Cardiac ventricle fibroblast (primary cell): ENCODE measurements around the genes MARCHF3, PRRC1 and CTXN3.

DNA sequence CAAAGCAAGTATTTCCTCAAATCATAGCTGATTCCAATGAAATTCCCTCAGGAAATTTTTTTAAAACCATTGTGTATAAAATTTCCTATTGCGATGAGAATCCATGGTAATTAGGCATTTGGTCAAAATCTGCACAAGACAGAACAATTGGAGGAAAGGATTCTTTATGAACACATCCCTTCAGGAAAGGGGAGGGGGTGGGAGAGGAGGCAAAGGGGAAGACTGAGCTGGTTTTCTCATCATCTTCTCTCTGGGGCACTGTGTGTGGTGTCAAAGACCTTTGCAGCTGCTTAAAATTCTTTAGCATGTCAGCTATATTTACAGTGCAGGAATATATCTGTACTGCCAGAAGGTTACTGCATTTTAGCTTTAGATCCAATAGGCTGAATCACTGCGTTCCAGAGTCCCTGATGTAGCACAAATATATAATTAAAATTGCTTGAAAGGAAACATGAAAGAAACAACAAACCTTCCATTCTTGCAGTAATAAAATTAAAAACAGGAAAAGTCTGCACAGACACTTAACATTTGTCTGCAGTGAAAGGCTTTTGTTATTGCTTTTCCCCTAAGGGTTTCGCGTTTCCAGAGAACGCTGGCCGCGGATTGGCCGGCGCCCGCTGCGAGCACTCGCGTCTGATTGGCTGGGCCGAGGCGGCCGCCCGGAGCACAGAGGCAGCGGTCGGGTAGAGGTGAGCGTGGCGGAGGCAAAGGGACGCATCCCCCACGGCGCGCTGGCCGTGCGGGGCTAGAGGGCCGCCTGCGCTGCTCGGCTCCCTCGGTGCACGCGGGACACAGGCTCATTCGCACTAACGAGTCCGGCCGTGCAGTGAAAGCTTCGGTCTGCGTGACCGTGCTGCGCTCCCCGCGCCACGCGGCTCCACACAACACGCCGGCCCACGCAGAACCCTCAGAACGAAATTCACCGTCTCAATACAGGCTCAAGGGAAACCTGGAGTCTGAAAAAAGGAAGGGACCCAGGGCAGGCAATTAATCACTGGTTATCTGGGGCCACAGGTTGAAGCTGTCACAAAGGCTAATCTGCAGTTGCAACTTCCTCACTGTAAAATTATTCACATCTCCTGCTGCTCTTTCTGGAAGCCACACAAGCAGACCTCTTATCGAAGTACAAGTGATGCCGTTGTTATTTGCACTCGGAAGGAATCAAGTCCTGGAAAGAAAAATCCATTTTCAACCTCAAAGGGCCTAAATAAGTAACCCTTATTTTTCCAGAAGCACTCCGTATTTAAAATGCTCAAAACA lies 94.9 kb downstream of the ZNF608 start:
- RAMPAGE, long total RNA = no peak

DNA sequence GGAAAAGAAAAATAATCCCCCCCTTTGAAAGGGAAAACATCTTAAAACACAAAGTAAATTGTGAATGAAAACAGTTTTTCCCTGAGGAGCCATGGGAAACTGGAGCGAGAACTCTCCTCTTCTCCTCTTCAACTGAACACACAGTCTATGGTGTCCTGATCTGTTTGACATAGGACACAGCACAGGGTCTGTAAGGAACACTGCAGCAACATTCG lies 69.3 kb downstream of the ZNF608 start:
- RAMPAGE, long total RNA = no peak

DNA sequence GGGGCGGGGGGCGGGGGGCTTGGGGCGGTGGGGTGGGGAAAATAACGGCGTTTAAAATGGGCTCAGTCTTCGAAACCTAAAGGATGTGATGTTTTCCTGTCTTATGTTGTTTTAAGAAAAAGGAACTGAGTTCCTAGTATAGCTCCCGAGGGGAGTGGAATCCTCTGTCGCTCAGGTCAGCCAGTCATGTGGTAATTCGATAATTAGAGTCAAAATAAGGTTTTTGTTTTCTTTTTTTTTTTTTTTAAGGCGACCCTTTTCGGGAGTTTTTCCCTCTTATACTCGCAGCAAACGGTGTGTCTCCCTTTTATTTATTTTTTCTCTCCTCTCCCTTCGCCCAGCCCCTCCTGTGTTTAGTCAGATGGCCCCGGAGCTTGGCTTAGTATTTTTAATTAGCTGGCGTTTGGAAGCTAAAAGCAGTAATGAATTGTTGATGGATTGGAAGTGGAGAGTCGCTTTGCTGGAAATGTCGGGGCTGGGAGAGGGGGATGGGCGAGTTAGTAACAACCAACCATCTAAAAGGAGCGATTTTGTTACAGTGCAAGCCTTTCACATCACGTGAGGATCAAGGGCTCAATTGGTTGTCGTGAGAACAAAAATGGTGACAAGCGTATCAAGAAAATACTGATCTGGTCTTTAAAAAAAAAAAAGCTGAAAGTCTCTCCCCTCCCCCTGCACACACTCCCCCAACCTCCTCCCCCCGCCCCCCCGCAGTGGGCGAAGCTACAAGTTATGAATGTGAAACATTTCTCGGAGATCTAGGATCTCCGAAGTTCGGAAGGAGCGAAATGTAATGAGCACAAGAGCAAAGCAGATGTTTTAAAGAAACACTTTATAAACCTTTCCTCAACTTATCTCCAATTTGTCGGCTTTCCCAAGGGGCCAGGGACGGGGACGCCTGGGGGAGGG lies 753 bp upstream of the ZNF608 start:
- RAMPAGE, long total RNA = no peak

DNA sequence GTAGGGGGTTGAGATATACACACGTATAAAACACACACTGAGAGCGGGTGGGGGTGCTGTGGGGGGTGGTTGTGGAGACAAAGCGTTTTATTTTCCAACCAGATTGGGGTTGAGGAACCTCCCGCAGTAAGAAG lies 2.4 kb upstream of the ZNF608 start:
- RAMPAGE, long total RNA = no peak

DNA sequence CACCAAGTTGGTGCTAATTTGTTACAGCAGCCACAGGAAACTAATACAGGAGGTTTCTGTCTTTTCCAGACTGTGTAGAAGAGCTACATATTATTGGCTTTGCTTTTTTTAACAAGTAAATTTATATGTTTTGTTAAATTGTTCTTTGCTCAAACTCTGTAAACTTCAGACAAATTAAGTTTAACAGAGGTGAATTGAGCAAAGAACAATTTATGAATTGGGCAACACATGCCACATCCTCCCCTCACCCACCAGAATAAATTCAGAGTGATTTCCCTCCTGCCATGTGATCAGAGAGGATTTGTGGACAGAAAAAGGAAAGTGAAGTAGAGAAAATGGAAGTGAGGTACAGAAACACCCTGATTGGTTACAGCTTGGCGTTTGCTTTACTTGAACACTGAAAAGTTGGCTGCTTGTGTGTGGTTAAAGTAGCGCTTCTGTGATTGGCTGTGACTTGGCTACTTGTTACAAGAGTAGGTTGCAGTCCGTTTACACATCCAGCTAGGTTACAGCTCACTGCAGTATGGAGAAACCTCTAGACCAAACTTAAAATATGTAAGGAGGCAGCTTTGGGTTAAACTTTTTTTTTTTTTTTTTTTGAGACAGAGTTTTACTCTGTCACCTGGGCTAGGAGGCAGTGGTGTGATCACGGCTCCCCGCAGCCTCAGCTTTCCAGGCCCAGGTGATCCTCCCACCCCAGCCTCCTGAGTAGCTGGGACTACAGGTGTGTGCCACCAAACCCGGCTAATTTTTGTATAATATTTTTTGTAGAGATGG lies 205.2 kb upstream of the ZNF608 start:
- RAMPAGE, long total RNA = no peak

GRCh38 chr5:125209507-125209980 lies 463.1 kb upstream of the ZNF608 start:
- RAMPAGE, long total RNA = no peak

GRCh38 chr5:126395326-126395639 lies 27.9 kb upstream of the GRAMD2B start:
- RAMPAGE, long total RNA = no peak

DNA sequence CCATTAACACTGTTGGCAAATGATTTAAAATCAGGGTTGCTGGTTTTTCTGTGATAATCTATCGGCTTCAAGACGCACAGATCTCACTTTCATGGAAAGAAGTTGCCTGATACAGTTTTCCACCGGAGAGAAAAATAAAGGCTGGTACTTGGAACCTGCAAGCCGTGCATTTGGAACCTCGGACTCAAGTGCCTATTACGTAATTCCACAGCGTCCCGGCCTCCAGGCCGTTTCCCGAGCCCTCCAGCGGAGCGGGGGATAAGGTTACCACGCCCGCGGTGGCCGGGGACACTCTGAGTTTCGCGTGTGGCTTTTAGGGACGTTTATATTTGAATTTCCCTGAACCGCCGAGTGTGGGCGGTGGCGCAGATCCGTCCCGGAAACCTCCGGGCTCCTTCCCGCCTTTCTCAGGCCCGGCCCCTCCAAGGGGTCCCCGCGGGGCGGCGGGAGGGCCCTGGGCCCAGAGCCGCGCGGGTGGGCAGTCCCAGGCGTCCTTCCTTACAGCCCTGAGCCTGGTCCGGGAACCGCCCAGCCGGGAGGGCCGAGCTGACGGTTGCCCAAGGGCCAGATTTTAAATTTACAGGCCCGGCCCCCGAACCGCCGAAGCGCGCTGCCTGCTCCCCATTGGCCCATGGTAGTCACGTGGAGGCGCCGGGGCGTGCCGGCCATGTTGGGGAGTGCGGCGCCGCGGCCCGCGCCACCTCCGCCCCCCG lies 405 bp upstream of the LMNB1 start:
- RAMPAGE, long total RNA = no peak

GRCh38 chr5:126813910-126814336 lies 37.0 kb downstream of the LMNB1 start:
- RAMPAGE, long total RNA = no peak

- RAMPAGE, long total RNA = no peak
Measured at GRCh38 chr5:126908230-126908981, 122.0 kb downstream of the MARCHF3 start.

DNA sequence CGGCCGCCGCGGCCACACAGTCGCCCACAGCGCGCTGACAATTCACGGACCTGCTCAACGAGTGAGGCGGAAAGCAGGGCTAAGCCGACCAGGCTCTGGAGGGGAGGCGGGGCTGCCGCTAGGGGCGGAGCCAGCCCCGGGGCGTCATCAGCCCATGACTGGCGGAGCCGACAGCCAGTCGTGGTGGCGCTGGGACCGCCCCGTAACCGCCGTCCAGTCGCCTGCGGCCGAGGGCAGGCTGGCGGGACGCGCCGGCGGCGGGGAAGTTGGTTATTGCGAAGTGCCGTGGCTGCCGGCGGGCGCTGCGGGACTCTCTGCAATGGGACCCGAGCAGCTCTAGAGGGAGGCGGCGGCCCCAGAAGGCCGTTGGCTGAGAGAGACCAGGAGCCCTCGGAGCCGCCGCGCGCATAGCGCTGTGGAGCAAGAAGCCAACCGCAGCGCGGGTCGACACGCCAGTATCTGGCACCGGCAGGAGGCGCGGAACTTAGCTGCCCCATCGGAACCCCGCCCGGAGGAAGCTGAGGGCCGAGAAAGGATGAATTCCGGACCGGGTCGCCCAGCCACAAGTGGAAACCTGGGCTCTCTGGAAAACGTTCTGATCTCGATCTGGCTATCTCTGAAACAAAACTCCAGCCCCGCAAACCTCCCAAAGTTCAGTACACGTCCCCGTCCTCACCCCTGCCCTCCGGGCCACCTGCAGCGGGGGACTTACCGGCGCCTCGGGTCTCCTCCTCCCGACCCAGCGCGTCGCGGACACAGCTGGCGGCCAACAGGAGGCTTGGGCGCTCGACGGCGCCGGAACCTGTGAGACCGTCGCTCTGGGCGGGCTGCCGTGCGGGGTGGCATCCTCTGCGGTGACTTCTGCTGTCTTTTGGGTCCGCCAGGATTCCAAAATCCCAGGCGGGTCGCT lies at the start of gene MARCHF3:
MARCHF3 (minus strand) TSS at position 63 of the 910 bp plus-strand sequence.
- RAMPAGE, long total RNA = no peak

DNA sequence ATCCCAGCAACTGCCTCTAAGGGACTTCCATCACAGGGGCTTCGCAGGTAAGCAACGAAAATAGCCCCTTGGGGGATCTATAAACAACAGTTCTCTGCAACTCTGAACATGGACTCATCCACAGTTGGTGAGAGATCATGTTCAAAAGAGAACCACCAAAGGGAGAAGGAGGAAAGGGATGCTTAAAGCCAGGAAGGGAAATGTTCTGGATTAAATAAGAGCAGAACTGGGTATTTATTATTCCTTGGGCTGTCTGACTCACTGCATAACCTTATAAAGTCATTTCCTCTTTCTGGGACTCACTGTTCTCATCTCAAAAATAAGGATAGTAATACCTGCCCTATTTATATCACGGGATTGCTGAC lies 11.2 kb upstream of the MARCHF3 start:
- RAMPAGE, long total RNA = no peak

GRCh38 chr5:127228770-127229162 lies 61.8 kb upstream of the MEGF10 start:
- RAMPAGE, long total RNA = no peak

DNA sequence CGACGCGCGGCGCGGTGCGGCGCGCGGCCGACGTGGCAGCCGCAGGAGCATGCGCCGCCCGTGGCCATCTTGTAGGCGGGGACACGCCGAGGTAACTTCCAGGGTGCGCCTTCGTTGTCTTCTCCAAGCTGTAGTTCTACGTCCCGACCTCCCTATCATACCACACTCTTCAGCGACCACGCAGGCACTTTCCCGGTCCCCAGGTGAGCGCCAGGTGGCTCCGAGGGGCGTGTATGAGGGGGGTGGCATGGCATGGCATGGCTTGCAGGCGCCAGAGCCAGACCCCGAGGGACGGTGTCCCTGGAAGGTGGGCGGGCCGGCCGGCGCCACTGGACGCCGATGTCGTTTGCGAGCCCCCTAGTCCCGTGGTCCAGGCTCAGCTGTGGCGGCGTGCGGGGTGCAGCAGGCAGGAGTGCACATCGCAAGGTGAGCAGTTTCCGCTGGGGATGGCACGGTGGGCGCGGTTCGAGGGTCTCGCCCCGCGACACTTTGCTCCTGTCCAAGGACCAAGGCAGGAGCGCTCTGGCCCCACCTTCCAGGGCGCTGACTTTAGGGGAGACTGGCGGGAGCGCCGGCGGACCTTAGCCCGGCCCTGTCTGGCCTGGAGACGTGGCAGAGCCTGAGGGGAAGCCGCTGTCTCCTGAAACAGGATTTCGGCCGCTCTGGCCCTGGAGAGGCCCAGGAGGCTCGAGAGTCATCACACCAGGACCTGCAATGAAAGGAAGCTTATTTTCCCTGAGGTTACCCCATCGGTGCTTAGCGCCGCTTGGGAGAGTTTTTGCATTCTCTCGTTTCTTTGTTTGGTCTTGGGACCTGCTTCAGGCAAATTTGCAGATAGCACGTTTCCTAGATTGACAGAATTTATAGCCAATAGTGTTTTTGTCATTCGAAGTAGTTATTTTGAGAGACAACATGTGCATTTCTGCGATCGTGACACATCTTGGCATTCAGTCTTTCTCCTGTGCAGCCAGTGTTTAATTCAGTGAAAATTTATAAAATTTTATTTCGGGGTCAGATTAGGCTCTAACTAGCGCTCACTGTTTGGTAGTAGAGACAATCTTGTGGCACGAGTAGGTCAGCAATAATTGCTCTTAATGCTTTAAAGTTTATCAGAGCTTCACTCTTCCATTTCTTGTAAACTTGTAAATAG lies at the start of gene PRRC1:
PRRC1 (plus strand) TSS at position 67 of the 1,150 bp plus-strand sequence.
- RAMPAGE, long total RNA = no peak

DNA sequence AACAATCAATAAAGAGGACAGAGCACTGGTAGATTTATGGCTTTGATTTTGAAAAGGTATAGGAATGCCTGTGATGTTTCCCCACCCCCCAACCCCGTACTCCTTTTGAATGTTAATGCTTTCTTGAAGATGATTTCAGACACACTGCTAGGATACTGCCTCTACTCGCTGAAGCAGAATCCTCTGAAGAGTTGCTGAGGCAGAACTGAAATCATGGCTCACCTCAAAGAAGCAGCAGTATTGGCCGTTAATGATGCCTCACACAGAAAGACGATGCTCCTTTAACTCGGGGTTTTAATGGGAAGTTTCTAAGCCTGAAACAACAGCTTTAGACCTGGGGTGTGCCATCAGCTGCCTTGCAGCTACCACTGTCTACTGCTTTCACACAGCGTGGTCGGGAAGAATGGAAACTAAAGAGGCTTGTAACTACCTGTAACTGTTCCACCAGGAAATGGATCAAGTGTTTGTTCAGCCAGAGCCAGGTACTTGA lies at the start of gene CTXN3:
CTXN3 (plus strand) TSS at position 176 of the 490 bp plus-strand sequence.
- RAMPAGE, long total RNA = no peak

GRCh38 chr5:127844543-127845046 lies 141.4 kb downstream of the CCDC192 start:
- RAMPAGE, long total RNA = no peak

GRCh38 chr5:127848012-127848720 lies 145.0 kb downstream of the CCDC192 start:
- RAMPAGE, long total RNA = no peak

GRCh38 chr5:127858195-127858908 lies 155.2 kb downstream of the CCDC192 start:
- RAMPAGE, long total RNA = no peak

DNA sequence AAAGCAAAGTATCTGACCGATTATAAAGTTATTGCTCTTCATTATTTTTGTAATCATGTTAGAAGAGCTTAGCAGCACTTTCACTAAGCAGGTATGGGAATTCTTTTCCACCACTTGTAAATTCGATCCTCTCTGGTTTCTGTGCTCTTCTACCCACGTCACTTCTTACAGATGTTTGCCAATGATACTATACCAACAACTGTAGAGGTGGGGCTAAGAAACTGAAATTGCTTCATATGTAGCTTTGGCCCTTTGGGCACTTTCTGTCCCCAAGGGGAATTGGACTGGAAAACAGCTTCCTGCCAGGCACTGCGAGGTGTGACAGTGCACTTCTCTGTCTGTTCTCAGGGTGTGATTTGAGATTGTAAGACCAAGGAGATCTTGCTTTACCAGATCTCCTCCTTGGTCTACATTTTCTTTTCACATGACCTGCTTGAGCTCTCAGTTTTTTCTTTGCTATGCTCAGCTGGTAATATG lies 164.2 kb downstream of the CCDC192 start:
- RAMPAGE, long total RNA = no peak

- RAMPAGE, long total RNA = no peak
Measured at GRCh38 chr5:127941369-127942043, 142.1 kb upstream of the SLC12A2 start.